Endothelial cell of umbilical vein (primary cell): ENCODE results near the genes APLF and GKN1.

DNA sequence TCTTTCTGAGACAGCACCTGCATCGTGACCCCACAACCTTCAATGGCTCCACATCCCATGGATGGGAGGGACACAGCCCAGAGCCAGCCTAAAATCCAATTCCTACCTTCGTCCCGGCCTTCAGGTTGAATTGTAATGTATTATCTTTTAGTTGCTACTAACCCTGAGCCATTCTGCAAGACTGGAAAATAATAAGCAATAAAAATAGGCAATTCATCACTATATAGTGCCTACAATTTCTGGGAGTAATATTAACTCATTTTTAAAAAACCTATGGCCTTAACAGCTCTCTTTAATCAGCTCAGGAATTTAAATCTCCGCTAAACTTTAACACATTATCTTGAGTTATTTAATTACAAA is 1.1 kb upstream of the RAB1A start:
- PRO-cap, result no peak
CAGE:
- cytosol, long polyA minus RNA, result no peak
- cytosol, long polyA plus RNA, result no peak
- long polyA plus RNA, result no peak
- nucleus, long polyA minus RNA, result no peak
- nucleus, long polyA plus RNA, result no peak

DNA sequence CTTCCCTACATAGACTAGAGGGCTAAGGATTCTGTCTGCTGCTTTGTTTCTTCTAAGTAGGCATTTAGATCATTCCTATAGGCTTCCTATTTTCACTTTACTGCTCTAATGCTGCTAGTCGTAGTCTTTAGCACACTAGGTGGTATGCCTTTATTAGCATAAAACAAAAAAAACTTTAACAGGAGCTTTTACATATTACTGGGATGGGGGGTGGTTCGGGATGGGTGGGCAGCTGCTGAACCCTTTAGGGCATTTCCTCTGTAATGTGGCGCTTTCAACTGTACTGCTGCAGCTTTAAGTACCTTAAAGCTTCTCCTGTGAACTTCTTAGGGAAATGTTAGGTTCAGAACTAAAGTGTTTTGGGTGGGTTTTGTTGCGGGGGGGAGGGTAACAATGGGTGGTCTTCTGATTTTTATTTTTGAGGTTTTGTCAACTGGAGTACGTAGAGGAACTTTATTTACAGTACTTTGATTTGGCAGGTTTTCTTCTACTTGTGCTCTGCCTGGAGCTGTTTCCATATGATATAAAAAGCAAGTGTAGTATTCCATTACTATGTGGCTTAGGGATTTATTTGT is 41.4 kb downstream of the ACTR2 start:
- PRO-cap, result no peak
CAGE:
- cytosol, long polyA minus RNA, result no peak
- cytosol, long polyA plus RNA, result start-site peak on the plus strand centred at position 413 of the sequence, 70 bp wide, 379 and 1,236 reads in 2 replicates
- long polyA plus RNA, result no peak
- nucleus, long polyA minus RNA, result no peak
- nucleus, long polyA plus RNA, result start-site peak on the plus strand centred at position 389 of the sequence, 21 bp wide, 279 and 100 reads in 2 replicates

DNA sequence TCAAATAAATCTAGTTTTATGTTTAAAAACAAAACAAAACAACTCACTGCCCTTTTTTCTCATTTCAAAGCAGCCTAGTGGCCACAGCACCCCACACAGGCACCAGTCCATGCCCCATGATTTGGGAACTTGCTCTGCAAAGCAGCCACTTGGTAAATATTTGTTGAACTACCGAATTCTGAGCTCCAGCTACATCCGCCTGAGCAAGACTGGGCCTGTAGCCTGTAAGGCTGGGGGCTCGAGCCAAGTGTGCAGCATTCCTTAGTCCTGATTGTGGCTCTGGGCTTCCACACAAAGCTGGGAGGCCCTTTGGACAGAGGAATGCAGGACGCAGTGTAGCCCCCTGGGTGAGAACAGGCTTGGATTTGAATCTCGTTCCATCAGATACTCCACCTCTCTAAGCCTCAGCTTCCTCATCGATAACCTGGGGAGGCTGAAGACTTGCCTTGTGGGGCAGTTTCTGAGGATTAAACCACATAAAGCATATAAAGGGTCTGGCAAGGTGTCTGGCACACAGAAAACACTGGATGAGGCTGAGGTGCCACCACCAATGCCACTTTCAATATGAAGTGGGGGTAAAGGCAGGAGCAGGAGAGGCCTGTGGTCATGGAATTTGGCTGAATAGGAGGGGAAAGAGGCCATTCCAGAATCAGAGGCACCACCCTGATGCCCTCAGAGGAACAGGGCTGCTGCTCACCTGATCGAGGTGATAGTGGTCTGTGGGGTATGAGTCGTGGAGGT is 88.6 kb downstream of the ACTR2 start:
- PRO-cap, result no peak
CAGE:
- cytosol, long polyA minus RNA, result no peak
- cytosol, long polyA plus RNA, result no peak
- long polyA plus RNA, result no peak
- nucleus, long polyA minus RNA, result no peak
- nucleus, long polyA plus RNA, result no peak

DNA sequence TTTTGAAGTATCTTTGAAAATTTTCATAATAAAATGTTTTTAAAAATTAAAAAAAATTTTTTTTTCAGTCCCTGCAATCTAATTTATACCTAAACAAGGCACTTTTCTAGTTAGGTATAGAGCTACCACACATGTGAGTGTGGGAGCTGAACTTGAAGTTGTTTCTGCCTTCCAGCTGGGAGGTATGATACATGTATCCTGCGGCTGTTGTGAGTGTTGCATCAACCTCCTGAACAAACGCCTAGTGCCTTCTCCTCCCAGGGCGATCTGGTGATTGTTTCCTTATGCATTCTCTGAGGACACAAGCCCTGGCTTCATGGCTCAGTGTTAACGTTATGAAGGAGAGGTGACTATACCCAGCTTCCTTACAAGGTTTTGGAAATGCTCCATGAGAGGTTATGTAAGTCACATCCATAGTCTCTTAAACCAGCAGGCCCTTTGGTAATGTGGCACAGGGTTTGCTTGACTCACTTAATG is 64.9 kb downstream of the SPRED2 start:
- PRO-cap, result no peak
CAGE:
- cytosol, long polyA minus RNA, result no peak
- cytosol, long polyA plus RNA, result no peak
- long polyA plus RNA, result no peak
- nucleus, long polyA minus RNA, result no peak
- nucleus, long polyA plus RNA, result no peak

GRCh38 chr2:65385344-65385712 is 47.1 kb downstream of the SPRED2 start:
- PRO-cap, result no peak
CAGE:
- cytosol, long polyA minus RNA, result no peak
- cytosol, long polyA plus RNA, result no peak
- long polyA plus RNA, result no peak
- nucleus, long polyA minus RNA, result no peak
- nucleus, long polyA plus RNA, result no peak

DNA sequence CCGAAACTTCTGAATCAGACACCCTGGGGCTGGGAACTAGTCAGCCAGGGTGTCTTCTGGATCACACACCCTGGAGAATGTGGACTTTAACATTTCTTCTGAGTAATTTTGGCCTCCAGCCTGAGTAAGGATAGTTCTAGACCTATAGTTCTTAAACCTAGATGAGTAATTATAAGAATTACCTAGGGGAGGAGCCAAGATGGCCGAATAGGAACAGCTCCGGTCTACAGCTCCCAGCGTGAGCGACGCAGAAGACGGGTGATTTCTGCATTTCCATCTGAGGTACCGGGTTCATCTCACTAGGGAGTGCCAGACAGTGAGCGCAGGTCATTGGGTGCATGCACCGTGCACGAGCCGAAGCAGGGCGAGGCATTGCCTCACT is 44.0 kb upstream of the MEIS1 start:
- PRO-cap, result no peak
CAGE:
- cytosol, long polyA minus RNA, result no peak
- cytosol, long polyA plus RNA, result no peak
- long polyA plus RNA, result no peak
- nucleus, long polyA minus RNA, result no peak
- nucleus, long polyA plus RNA, result no peak

DNA sequence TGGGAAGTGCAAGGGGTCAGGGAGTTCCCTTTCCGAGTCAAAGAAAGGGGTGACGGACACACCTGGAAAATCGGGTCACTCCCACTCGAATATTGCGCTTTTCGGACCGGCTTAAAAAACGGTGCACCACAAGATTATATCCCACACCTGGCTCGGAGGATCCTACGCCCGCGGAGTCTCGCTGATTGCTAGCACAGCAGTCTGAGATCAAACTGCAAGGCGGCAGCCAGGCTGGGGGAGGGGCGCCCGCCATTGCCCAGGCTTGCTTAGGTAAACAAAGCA is 43.7 kb upstream of the MEIS1 start:
- PRO-cap, result no peak
CAGE:
- cytosol, long polyA minus RNA, result no peak
- cytosol, long polyA plus RNA, result no peak
- long polyA plus RNA, result no peak
- nucleus, long polyA minus RNA, result no peak
- nucleus, long polyA plus RNA, result no peak

GRCh38 chr2:66576803-66577484 is 142.0 kb downstream of the MEIS1 start:
- PRO-cap, result no peak
CAGE:
- cytosol, long polyA minus RNA, result no peak
- cytosol, long polyA plus RNA, result no peak
- long polyA plus RNA, result no peak
- nucleus, long polyA minus RNA, result no peak
- nucleus, long polyA plus RNA, result no peak

DNA sequence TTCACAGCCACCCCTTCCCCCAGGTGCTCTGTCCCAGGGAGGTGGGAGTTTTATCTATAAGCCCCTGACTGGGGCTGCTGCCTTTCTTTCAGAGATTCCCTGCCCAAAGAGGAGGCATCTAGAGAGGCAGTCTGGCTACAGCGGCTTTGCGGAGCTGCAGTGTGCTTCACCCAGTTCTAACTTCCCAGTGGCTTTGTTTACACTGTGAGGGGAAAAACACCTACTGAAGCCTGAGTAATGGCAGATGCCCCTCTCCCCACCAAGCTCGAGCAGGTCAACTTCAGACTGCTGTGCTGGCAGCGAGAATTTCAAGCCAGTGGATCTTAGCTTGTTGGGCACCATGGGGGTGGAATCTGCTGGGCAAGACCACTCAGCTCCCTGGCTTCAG is 190.6 kb downstream of the MEIS1 start:
- PRO-cap, result no peak
CAGE:
- cytosol, long polyA minus RNA, result no peak
- cytosol, long polyA plus RNA, result no peak
- long polyA plus RNA, result no peak
- nucleus, long polyA minus RNA, result no peak
- nucleus, long polyA plus RNA, result no peak

GRCh38 chr2:67877361-67877666 is 185.5 kb downstream of the C1D start:
- PRO-cap, result no peak
CAGE:
- cytosol, long polyA minus RNA, result no peak
- cytosol, long polyA plus RNA, result no peak
- long polyA plus RNA, result no peak
- nucleus, long polyA minus RNA, result no peak
- nucleus, long polyA plus RNA, result no peak

DNA sequence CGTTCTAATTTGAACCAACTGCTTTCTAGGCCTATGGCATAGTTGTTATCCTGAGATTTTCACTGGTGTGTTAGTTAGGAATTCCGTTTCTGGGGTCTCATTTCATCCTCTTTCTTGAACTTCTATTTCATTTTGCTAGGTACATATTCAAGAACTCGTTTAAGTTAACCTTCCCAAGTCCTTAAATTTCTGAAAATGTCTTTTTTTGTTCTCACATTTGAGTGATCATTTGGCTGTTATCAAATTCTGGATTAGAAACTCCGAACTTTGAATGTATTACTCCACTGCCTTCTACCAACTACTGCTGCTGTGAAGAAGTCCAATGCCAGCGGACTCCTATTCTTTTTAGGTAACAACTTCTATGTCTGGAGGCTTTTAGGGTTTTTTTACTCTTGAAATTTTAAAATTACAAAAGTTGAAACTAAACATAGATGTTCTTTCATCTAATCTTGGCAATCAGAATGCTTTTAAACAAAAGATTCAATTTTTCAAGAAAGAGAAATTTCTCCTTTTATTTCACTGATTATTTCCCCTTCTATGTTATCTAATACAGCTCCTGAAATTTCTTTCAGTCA is 43.9 kb downstream of the PNO1 start:
- PRO-cap, result no peak
CAGE:
- cytosol, long polyA minus RNA, result no peak
- cytosol, long polyA plus RNA, result no peak
- long polyA plus RNA, result no peak
- nucleus, long polyA minus RNA, result no peak
- nucleus, long polyA plus RNA, result no peak

GRCh38 chr2:68395734-68396448 is 30.8 kb downstream of the PLEK start:
- PRO-cap, result no peak
CAGE:
- cytosol, long polyA minus RNA, result no peak
- cytosol, long polyA plus RNA, result no peak
- long polyA plus RNA, result no peak
- nucleus, long polyA minus RNA, result no peak
- nucleus, long polyA plus RNA, result no peak

- PRO-cap, result no peak
CAGE:
- cytosol, long polyA minus RNA, result no peak
- cytosol, long polyA plus RNA, result no peak
- long polyA plus RNA, result no peak
- nucleus, long polyA minus RNA, result no peak
- nucleus, long polyA plus RNA, result no peak
These were observed 40.1 kb downstream of the FBXO48 start for GRCh38 chr2:68426724-68427684.

GRCh38 chr2:68467467-68468122 is at the start of gene APLF:
Gene APLF (plus strand): TSS chr2:68467585.
- PRO-cap, result bidirectional peak, plus-strand start at chr2:68467562, minus-strand start at chr2:68467241; bidirectional peak, plus-strand start at chr2:68467858, minus-strand start at chr2:68467833
CAGE:
- cytosol, long polyA minus RNA, result no peak
- cytosol, long polyA plus RNA, result no peak
- long polyA plus RNA, result no peak
- nucleus, long polyA minus RNA, result start-site peak on the plus strand at chr2:68467593-68467697, 139 reads
- nucleus, long polyA plus RNA, result start-site peak on the plus strand at chr2:68467535-68467697, 52 and 45 reads in 2 replicates

GRCh38 chr2:68594629-68595426 is 48.6 kb upstream of the PROKR1 start:
- PRO-cap, result no peak
CAGE:
- cytosol, long polyA minus RNA, result no peak
- cytosol, long polyA plus RNA, result no peak
- long polyA plus RNA, result no peak
- nucleus, long polyA minus RNA, result no peak
- nucleus, long polyA plus RNA, result no peak

GRCh38 chr2:68732474-68733005 is 2.1 kb upstream of the ARHGAP25 start:
- PRO-cap, result no peak
CAGE:
- cytosol, long polyA minus RNA, result no peak
- cytosol, long polyA plus RNA, result no peak
- long polyA plus RNA, result no peak
- nucleus, long polyA minus RNA, result no peak
- nucleus, long polyA plus RNA, result no peak

GRCh38 chr2:68769833-68770292 is 35.3 kb downstream of the ARHGAP25 start:
- PRO-cap, result no peak
CAGE:
- cytosol, long polyA minus RNA, result no peak
- cytosol, long polyA plus RNA, result no peak
- long polyA plus RNA, result no peak
- nucleus, long polyA minus RNA, result no peak
- nucleus, long polyA plus RNA, result no peak

DNA sequence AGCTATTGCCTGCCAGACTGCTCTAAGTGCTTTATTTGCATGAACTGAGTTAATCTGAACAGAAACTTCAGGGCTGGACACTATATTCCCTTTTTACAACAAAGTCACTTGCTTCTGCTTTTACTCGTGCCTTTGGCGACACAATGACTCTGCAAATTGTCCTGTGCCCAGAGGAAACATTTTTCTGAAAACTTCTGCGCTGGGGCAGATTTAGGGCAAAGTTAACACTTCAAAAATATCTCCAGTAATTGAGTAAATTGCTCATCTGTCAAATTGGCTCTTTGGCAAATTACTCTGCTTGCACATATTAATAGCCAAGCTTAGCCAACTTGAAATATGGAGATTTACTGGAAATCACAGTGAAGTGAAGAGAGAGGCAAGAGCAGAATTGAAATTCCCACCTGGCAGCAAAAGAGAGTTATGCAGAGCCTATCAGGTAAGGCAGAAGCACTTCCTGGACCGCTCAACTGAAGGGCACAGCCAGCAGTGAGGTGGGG is 36.4 kb downstream of the BMP10 start:
- PRO-cap, result no peak
CAGE:
- cytosol, long polyA minus RNA, result no peak
- cytosol, long polyA plus RNA, result no peak
- long polyA plus RNA, result no peak
- nucleus, long polyA minus RNA, result no peak
- nucleus, long polyA plus RNA, result no peak

GRCh38 chr2:68974395-68974847 is at the start of gene GKN1:
Gene GKN1 (plus strand): TSS chr2:68974636.
- PRO-cap, result no peak
CAGE:
- cytosol, long polyA minus RNA, result no peak
- cytosol, long polyA plus RNA, result no peak
- long polyA plus RNA, result no peak
- nucleus, long polyA minus RNA, result no peak
- nucleus, long polyA plus RNA, result no peak

DNA sequence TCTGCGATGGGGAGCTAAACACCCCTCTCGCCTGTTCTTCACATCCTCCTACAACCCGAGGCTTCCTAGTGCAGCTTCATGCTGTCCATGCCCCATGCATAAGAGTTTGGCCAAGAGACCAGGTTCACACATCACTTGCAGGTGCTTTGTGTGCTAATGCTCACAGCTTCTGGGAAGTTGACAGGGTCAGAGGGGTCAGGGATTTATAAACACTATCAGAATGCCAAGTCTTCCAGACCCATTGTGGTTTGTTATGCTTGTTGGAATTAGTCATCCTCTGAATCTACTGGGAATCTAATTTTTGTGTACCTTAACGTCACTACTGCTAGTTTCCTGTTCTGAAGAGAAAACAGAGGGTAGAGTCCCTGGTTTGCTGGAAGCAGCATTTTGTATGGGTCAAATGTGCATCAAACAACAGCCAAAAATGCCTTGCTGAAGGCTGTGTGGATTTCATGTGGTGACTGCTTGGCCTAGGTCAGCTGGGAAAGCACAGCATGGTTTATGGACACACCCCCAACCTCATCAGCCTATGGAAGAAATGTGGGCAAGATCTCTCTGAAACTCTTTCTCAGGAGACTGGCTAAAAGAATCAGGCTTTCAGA is 33.2 kb downstream of the ANTXR1 start:
- PRO-cap, result no peak
CAGE:
- cytosol, long polyA minus RNA, result no peak
- cytosol, long polyA plus RNA, result no peak
- long polyA plus RNA, result no peak
- nucleus, long polyA minus RNA, result start-site peak on the minus strand centred at position 152 of the sequence, 8 bp wide, 5 reads
- nucleus, long polyA plus RNA, result no peak